Smooth muscle cell (in vitro differentiated cells): Measurements from ENCODE around the genes UAP1L1, SSNA1 and TPRN.

DNA sequence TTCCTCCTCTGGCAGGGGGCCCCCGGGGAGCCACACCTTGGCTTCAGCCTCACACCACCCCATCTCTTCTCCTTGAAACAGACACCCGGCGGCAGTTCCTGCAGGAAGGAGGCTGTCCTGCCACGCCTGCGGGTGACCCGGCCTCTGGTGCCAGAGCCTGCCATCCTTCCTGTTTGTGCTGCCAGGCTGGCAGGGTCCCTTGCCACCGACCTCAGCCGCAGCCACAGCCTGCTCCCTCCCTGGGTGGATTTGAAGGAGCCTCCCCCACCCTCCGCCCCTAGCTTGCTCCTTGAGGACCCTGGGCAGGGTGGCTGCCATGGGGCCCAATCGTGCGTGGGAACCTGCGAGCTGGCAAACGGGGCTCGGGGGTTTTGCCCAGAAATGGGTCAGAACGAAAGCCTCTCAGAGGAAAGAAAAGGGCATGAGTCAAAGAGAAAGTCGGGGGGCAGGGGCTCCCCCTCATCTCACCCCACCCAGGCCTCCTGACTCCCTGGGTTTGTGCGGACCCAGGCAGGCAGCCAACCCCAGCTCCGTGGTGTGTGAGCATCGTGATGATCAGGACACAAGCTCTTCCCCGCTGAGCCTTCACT lies 2.8 kb upstream of the FUT7 start:
- RAMPAGE, long total RNA = no peak

- RAMPAGE, long total RNA = no peak
These were observed 5.7 kb downstream of the NPDC1 start for GRCh38 chr9:137040180-137040827.

DNA sequence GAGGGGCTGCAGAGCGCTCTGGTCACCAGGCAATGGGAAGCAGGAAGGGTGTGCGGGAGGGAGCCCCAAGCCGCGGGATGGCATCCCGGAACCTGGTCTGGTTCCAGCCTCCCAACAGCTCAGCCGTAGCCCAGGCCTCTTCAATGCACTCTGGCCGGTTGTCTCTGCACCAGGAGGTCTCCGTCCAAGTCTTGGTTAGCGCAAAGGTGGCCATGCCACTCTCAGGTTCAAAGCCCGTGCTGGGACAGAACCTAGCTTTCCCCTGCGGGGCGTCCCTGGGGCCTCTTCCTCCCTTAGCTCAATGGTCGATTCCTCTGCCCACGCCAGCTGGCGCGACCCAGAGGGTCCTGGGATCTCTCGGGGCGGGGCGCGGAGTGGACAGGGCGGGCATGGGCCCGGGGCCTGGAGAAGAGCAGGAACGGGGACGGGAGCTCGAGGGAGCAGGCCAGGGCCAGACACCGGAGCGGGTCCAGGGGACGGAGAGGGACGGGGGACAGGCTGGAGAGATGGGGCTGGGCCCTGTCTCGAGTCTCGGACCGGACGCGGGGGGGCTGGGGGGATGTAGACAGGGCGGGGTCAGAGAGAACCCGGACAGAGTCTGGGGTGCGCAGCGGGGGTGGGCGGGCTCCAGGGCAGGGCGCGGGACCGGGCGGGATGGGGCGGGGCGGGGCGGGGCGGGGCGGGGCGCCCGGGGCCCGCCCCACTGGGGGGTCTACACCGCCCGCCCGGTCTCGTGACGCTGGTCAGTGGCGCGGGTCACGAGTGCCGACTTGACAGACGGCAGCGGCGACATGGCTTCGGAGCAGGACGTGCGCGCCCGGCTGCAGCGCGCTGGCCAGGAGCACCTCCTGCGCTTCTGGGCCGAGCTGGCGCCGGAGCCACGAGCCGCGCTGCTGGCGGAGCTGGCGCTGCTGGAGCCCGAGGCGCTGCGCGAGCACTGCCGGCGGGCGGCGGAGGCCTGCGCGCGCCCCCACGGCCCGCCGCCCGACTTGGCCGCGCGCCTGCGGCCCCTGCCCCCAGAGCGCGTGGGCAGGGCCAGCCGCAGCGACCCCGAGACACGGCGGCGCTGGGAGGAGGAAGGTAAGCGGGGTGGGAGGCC lies at the start of gene UAP1L1:
UAP1L1 (plus strand) TSS at position 776 of the 1,099 bp plus-strand sequence.
- RAMPAGE, long total RNA = no peak

DNA sequence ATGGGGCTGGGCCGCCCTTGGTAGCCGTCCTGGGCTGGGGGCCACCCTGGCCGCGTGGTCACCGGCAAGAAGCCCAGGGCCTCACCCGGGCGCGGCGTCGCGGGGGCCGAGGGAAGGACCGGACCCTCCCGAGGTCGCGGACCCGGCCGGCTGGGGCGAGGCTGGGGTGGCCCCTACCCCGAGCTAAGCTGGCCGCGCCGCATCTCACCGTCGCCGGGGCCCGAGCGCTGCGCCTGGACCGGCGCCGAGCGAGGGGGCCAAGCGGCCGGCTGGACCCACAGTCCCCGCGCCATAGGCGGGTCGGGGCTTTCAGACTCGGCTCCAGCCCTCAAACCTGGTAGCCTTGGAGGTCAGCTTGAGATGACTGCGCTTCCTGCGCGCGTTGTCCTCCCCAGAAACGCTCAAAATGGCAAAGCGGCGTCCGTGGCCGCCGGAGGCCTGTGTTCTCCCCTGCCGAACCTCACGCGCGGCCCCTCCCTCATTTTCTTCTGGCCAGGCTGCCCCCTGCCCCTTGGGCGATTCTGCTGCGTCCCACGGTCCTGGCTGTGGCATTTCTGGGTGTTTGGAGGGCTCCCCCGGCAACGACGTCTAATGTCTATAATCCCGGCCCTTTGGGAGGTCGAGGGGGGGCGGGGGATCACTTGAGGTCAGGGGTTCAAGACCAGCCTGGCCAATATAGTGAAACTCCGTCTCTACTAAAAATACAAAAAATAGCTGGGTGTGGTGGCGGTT lies 8.7 kb upstream of the GRIN1 start:
- RAMPAGE, long total RNA = no peak

DNA sequence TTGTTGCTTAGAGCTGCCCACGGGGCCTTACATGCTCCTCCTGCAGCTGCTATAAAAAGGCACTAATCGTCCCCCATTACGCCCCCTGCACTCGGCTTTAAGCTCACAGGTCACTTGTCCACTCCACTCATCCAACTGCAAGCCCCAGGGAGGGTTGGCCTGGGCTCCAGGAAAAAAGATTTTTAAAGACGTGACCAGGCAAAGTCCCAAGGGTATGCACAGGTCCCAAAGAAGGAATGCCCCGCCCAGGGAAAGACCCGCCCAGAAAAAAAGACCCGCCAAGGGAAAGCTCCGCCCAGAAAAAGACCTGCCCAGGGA lies 11.1 kb downstream of the GRIN1 start:
- RAMPAGE, long total RNA = no peak

DNA sequence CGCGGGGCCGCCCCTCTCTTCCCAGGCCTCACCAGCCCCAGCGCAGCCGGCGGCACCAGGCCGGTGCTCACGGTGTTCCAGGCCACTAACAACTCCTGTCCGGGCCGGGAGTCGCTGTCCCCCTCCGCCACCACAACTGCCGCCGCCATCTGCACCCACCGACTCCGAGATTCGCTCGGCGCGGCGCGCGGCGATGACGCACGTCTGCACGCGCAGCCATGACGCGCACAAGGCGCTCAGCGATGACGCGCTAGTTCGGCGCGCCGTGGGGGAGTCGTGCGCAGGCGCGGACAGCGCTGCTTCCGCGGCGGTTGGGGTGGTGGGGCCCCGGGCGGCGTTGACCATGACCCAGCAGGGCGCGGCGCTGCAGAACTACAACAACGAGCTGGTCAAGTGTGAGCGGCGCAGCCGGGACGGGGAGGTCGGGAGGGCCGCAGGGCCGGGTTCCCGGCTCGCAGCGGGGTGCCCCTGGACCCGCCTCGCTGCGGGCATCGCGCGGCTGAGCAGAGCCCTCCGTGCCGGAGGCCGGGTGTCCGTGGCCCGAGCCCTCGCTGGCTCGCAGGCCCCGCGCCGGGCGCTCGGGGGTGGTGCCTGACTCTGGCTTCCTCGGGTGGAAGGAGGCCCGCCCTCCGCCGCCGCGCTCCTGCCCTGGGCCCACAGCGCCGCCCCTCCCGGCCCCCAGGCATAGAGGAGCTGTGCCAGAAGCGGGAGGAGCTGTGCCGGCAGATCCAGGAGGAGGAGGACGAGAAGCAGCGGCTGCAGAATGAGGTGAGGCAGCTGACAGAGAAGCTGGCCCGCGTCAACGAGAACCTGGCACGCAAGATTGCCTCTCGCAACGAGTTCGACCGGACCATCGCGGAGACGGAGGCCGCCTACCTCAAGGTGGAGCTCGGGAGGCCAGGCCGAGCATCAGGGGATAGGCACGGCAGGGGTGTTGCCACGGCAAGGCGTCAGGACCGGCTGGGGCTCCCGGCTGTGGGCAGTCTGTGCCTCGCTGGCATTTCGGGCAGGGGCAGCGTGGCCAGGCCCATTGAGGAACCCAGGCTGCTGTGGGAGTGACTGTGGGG lies at the start of gene SSNA1:
SSNA1 (plus strand) TSS at position 293 of the 1,067 bp plus-strand sequence.
- RAMPAGE, long total RNA = start-site peak on the plus strand centred at position 304 of the sequence, 54 bp wide, 92 and 89 reads in 2 replicates

GRCh38 chr9:137191883-137192865 lies 3.7 kb downstream of the SSNA1 start:
- RAMPAGE, long total RNA = no peak

DNA sequence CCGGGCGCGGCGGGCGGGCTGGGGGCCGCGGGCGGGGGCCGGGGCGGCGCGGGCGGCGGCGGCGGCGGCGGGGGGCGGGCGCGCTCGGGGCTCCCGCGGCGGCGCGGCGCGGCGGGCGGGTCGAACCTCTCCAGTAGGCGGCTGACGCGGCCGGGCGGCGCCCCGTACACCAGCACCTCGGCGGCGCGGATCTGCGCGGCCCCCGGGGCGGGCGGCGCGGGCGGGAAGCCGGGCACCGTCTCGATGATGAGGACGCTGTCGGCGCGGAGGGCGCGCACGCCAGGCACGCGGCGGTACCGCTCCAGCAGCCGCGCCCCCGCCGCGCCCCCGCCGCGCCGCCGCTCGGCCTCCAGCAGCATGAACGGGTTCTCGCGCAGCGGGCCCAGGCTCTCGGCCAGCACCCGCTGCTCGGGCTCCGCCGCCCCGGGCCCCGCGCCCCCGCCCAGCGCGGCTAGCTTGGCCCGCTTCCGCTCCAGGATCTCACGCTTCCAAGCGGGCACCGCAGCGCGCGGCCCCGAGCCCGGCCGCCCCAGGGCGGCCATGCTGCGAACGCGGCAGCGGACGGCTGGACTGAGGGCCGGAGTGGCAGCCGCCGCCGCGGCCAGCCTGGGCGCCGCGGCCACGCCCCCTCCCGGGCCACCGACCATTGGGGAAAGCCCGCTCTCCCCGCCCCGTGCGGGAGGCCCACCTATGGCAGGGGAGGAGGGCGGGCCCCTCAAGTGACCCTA lies at the start of gene TPRN:
TPRN (minus strand) TSS at position 572 of the 728 bp plus-strand sequence.
- RAMPAGE, long total RNA = no peak

- RAMPAGE, long total RNA = no peak
These were observed 368 bp upstream of the TPRN start for GRCh38 chr9:137200898-137201319.

DNA sequence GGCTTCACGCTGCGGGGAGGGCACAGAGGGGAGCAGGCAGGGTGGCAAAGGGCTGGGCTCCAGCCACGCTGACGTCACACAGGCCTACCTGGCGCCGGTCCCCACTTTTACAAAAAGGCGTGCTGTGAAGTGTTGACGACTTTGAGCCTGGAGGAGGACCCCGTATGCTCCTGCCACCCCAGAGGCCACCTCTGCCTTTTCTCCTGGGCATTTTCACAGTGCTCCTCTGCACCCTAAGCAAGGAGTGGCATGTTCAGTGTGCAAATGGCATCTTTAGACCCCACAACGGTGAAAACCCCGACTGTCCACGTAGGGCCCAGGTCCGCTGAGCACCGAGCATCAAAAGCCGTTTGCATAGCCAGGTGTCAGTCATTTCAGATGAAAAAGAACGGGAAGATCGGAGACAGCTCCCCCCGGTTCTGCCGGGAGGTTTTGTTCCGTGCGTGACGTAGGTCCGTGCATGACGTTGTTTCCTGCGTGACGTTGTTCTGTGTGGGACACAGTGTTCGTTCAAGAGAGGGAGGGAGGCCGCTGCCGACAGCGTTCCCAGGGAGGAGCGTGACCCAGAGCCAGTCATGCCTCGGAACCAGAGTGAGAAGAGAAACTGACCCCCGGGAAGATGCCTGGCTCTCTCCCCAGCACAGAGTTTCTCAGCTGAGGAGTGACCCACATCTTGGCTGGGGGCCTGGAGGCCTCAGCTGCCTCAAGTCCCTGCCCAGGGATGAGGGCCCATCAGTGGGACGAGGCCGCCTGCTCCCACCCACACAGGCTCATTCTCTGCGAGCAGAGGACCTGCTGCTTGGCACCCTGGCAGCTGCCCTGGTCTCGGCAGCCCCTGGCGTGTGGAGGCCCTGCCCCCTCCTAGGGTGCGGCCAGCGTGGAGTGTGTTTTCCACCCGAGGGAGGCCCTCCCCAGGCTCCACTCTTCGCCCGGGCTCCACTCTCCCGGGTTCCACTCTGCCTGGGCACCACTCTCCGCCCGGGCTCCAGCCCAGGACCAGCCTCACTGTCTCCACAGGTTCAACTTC lies 4.2 kb upstream of the ENSG00000284976 start:
- RAMPAGE, long total RNA = no peak

- RAMPAGE, long total RNA = no peak
These were observed 1.4 kb upstream of the CYSRT1 start for GRCh38 chr9:137223243-137224351.

DNA sequence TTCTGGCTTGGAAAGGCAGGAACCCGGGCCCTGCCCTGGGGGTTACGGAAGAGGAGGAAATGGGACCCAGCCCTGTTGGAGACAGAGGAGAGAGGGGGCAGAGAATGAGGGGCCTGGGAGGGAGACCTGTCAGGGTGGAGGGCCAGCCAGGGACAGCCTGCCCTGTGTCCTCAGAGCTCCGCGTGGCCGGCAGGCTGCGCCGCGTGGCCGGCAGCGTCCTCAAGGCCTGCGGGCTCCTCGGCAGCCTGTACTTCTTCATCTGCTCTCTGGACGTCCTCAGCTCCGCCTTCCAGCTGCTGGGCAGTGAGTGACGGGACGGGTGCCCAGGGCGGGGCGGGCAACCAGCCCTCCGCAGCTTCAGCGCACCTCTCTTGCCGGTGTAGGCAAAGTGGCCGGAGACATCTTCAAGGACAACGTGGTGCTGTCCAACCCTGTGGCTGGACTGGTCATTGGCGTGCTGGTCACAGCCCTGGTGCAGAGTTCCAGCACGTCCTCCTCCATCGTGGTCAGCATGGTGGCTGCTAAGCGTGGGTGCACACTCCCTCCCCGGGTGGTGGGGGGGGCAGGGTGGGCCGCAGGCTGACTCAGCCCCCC lies 1.8 kb downstream of the SLC34A3 start:
- RAMPAGE, long total RNA = no peak

GRCh38 chr9:137272994-137273893 lies 4.3 kb upstream of the TOR4A start:
- RAMPAGE, long total RNA = no peak

DNA sequence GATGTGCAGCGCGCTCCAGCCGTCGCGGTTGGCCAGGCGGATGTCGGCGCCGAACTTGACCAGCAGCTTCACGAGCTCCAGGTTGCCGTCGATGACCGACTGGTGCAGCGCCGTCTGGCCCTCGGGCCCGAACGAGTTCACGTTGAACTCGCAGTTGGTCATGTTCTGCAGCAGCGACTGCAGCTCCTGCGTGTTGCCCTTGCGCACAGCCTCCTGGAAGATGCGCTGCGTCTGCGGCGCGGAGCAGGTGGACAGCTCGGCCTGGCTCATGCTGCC lies 474 bp downstream of the NRARP start:
- RAMPAGE, long total RNA = no peak

DNA sequence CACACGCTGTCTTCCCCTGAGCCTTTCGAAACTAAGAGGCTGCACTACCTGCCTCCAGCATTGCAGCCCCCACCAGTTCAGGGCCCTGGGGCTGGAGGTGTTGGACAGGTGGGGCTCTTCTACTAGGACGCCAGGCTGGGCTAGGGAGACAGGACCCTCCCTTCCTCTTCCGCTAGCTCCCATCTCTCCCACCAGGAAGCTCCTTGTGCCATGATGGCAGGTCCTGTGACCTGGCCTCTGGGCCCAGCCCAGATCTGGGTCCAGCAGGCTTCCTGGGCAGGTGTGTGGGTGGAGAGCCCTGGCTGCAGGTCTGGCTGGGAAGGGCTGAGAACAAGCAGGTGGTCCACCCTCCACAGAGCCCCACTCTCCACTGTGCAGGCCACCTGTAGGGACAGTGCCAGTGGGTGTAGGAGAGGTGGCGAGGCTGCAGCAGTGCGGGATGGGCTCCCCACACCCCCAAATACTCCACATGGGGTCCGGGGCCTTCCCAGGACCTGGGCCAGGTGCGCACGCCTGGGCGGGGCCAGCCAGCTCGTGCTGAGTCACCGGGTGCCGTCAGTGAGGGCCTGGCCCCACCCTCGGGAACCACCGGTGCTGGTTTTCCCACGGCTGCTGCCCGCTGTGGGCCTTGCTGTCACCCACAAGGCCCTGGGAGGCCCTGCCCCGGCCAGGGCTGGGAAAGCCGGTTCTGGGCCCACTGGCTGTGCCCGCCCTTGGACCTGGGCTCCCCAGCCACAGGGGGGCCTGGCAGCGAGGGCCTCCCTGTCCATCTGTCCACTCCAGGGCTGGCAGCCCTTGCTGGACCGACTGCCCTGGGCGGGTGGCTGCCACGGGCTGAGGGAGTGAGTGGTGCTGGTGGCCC lies 9.2 kb upstream of the NRARP start:
- RAMPAGE, long total RNA = no peak

DNA sequence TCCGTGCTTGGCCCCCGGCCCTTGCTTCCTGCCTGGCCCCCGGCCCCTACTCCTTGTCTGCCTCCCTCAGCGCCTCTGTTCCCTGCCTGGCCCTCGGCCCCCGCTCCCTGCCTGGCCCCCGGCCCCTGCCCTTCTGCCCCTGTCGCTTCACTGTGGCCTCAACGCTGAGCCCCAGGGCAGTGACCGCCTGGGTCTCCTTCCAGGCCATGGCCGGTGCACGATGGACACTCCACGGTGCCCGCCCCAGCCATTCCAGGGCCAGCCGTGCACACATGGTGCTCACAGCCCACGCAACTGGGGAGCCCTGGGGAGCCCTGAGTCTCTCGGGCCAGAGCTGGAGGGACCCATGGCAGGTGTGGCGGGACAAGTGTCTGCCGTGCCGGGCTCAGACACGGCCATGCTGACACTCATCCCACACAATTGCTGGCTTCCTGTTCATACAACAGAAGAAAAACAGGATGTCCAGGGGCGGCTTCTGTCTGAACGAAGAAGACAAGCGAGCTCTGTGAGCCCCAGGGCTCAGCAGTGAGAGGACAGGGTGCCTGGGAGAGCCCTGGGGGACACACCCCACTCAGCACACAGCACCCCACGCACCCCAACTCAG lies 35.8 kb downstream of the EXD3 start:
- RAMPAGE, long total RNA = no peak

GRCh38 chr9:137390470-137391175 lies 32.3 kb downstream of the EXD3 start:
- RAMPAGE, long total RNA = no peak

GRCh38 chr9:137417152-137418031 lies 5.6 kb downstream of the EXD3 start:
- RAMPAGE, long total RNA = no peak

DNA sequence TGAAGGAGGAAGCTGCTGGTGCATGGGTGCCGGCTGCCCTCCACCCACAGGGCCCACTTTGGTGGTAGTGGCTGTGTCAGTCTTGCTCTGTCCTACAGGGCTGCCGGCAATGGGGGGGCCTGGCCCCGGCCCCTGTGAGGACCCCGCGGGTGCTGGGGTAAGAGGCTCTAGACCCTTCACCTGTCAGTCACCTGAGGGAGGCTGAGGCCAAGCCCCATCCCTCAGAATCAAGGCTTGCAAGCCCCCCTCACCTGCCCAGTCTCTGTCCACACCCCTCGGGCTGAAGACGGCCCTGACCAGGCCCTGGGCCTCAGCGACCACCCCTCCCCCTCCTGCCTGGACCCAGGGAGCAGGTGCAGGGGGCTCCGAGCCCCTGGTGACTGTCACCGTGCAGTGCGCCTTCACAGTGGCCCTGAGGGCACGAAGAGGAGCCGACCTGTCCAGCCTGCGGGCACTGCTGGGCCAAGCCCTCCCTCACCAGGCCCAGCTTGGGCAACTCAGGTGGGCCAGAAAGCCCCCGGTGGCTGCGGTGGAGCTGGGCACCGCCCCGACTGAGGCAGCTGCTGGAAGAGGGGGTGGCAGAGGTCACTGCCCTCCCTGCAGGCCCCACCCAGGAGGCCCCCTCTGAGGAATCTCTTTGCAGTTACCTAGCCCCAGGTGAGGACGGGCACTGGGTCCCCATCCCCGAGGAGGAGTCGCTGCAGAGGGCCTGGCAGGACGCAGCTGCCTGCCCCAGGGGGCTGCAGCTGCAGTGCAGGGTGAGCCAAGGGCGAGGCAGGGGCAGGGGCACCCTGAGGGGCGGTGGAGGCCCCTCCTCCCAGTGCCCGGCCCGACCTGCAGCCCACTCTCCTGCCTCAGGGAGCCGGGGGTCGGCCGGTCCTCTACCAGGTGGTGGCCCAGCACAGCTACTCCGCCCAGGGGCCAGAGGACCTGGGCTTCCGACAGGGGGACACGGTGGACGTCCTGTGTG lies 7.8 kb downstream of the ENTPD8 start:
- RAMPAGE, long total RNA = no peak

DNA sequence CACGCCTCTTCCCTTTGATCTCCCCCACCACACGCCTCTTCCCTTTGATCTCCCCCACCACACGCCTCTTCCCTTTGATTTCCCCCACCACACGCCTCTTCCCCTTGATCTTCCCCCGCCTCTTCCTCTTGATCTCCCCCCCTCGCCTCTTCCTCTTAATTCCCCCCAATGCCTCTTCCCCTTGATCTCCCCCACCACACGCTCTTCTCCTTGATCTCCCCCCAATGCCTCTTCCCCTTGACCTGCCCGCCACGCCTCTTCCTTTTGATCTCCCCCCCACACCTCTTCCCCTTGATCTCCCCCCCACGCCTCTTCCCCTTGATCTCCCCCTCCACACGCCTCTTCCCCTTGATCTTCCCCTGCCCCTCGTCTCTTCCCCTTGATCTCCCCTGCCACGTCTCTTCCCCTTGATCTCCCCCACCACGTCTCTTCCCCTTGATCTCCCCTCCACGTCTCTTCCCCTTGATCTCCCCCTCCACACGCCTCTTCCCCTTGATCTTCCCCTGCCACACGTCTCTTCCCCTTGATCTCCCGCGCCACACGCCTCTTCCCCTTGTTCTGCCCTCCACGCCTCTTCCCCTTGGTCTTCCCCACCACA lies 8.4 kb downstream of the NSMF start:
- RAMPAGE, long total RNA = no peak